Spinal cord (tissue), 3 donors: ENCODE measurements around a stretch of chr9.

DNA sequence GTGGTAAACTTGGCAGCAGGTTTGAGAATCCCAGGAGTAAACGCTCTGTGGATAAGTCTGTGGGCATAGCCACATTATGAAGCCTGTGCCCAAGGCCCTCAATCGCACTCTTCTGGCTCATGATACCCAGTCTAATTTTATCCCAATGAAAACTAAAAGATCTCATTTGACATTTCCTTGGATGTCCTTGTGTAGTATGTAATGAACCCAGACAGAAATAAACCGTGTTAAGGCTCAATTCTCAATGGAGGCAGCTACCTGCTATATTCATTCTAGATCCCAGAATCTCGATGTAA lies 372.8 kb upstream of the MPDZ start:
- PRO-cap: no peak
- RAMPAGE, long total RNA: no peak

DNA sequence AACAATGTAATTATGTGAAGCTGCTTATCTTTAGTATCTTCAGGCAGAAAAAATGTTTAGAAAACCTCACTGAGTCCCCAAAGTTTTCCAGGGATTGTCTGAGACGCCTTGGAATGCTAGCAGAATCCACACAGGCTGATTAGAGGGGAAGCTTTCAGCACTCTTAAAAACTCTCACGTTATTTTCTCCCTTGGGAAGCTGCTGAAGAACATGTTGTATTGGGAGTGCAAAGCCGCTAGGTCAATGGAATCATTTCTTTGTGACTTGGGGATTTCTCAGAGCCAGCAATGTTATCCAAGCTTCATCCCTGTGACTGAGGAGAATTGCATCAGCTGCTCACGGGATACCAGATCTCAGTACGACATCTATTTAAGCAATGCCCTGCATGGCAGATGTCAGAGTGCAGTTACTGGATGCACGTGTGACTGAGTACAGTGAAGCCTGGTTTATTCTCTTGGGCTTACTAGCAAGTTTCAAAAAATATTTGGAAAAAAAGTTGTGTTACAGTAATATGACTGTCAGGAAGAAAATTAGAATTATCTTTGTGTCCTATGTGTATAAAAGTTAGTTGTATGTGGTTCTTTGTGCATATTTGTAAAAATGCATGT lies 426.5 kb upstream of the MPDZ start:
- PRO-cap: no peak
- RAMPAGE, long total RNA: no peak

- PRO-cap: no peak
- RAMPAGE, long total RNA: no peak
Observed at GRCh38 chr9:14236460-14236792, 77.5 kb downstream of the NFIB start.

DNA sequence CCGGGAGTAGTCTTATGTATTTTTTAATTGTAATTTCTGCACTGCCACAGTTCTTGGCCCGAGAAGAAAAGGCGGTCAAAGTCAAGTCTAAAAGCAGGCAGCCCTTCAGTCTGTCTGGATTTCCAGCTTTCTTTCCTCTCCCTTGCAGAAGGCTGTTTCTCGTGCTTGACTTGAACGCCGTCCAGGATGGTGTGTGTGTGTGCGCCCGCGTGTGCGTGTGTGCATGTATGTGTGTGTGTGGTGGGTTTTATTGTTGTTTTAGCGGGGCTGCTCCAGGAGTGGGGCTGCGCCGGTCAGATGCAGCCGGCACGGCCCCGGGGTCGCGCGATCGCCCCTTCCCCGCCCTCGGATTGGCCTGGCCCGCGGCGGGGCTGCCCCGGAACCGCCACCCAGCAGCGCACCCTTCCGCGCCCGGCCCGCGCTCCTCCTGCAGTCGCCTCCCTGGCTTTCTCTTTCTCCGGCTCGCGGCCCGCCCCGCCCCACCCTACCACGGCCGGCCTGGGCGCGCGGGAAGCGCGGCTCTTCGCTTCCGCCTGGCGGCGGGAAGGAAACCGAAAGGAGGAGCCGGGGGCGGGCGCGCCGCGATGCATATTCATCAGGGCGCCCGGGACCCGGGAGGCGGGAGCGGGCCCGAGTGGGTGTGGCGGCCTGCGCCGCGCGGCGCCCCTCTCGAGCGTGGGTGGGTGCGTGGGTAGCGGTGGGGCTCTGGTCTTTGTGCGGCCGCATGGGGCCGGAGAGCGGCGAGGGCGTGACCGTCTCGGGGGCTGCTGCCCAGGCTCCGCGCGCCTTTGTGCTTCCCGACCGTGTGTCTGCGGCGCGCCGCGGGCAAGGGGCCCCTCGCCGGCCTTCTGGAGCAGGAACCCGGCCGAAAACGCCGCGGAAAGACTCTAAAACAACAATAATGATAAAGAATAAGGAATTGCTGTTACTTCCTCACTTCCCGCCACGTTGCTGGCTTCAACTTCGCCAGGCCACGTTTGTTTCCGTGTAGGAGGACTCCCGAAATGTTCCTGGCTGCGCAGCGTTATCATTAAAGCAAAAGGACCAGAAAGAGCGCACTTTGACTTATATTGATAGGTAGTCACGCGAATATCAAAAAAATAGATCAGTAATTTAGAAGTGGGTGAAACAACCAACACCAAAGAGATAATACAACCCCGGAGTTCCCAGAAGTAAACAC lies 8.6 kb upstream of the NFIB start:
- PRO-cap: no peak
- RAMPAGE, long total RNA: no peak

DNA sequence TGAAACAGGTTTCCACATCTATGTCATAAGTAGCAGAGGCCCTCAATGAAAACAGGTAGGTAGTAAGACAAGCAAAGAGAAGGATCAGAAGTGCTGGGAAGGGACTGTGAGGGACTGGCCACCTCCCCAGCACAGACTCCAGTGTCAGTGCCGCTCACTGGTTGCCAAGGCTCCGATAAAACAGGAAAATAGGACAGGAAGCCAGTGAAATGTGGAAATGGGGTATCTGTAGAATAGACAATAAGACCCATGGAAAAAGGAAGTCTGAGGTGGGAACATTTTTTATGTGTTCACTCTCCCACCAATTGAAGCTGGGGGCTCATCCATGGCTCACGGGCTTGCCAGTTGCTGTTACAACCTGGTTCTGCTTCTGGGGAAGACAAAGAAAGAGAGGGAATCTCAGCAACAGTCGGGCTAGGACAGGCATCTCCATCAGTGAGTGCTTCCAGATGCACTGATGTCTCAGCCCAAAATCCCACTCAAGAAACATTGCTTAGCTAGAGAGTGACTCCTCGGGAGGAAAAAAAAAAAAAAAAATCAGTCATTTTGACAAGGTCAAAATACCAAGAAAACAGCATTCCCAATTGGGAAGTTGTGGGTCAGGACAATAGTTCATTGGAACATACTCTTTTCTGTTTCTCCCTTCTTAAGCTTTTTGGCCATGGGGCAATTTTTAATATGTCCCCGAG lies 27.6 kb upstream of the NFIB start:
- PRO-cap: no peak
- RAMPAGE, long total RNA: no peak

GRCh38 chr9:14647563-14648458 lies 45.4 kb downstream of the ZDHHC21 start:
- PRO-cap: no peak
- RAMPAGE, long total RNA: no peak

- PRO-cap: no peak
- RAMPAGE, long total RNA: no peak
Observed at GRCh38 chr9:15298762-15300146, 7.8 kb downstream of the TTC39B start.

DNA sequence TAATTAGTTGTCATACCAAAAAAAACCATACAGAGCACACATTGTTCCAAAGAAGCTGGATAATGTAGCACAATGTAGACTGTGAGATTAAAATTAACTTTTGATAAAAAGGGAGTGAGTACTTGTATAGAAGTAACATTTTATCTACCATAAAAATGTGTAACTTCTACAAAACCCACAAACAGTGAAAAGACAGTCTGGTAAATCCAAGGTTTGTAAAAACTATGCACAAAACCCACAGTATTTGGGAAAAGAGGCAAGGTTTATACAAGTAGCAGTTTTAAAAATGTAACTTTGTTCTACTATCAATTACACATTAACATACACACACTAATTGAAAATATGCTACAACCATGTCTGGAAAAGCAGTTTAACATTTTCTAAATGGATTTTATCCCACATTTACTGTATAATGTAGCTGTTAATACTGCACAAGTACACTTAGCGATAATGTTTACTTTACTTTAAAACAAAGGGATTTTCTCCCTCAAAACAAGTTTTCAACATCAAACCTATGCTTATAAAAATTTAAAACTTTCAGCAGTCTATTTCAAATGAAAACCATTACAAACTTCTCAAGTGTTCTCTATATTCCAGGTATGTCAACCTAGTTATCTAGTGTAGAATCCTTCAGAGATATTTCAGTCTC lies 42.4 kb downstream of the SNAPC3 start:
- PRO-cap: no peak
- RAMPAGE, long total RNA: no peak

DNA sequence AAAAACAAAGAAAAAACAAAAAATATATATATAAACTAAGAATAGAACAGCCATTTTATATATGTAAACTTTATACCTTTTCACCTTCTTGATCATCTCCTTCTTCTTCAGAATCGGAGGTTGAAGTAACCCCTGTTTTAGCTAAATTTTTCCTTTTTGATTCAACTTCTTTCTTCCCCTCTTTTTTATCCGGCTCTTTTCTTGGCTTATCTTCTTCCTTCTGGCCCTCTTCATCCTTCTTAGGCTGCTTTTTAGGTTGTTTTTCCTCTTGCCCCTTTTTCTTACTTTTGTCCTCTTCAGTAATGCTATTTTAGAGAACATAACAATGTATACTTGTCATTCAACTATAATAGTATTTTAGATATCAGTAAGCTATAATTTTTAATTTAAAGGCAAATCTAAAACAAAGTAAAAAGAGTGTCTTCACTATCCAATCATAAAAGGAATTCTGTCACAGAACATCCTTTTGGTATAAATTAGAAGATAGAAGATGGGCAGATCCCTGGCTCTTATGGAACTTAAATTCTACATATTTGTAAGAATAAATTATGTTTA lies 36.8 kb downstream of the PSIP1 start:
- PRO-cap: no peak
- RAMPAGE, long total RNA: no peak

DNA sequence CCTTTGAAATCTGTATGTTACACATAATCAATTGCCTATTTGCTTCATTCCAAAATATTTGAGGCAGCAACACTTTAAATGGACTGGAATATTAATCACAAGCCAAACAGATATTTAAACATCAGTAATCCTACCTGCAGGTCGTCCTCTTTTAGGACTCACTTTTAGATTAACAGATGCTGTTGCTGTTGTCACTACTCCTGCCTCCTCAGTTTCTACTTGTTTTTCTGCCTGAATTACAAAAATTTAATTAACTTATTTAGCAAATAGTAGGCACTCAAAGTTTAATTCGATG lies 31.4 kb downstream of the PSIP1 start:
- PRO-cap: no peak
- RAMPAGE, long total RNA: no peak

DNA sequence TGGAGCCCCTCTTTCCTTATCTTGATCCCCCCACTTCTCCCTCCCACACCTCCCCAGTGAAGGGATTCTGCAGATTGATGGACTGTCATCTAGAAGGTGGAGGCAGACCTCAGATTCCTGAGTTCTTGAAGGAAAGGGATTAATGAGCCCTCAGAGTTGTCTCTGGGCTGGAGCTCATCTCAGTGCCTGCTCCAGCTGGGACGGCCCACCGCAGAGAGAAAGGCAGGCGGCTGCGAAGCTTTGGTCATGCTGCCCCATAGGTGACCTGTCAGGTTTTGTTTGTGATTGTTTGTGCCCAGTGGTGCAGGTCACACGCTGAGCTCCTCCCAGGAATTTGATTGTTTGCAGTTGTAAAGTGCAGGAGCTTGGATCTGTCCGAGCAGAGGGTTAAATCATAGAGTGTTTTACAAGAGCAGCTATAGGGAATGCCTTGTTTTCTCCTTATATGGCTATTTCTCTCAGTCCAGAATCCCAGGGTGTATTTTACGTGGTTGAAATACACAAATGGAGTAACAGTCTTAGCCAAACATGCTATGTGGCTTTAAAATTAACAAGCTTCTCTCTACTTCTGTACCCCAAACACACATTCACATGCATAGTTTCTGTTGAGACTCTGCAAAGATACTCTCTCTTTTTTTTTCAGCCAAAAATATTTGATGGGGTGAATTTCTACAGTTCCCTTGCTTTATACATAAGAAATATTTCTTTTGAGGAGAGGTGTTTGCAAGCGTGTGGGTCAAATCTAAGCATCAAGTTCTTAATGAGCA lies 487.6 kb downstream of the CCDC171 start:
- PRO-cap: no peak
- RAMPAGE, long total RNA: no peak

DNA sequence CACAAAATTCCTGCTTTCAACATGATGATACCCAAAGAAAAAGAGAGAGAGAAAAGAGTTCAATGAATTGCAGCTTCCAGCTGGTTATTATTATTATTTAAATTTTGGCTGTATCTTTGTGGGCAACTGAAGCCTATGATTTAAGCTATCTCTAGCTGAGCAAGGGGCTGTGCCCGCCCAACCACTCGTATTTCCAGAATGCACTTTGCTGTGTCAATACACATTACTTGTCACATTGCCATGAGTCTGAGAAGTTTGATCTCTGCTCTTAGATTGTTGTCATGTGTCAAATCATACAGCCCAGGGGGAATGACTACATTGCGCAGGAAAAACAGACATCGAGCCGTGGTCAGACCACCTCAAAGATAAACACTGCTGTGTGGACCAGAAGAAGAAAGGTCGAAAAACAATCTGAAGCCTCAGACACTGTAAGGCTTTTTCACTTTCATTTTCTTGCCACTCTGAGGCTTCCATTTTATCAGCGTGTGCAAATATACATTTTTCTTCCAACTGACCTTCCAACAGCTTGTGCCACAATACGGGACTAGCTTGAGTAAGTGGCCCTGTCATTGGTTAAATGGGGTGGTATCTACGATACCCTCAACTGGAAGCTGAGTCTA lies 603.2 kb downstream of the BNC2 start:
- PRO-cap: no peak
- RAMPAGE, long total RNA: no peak

DNA sequence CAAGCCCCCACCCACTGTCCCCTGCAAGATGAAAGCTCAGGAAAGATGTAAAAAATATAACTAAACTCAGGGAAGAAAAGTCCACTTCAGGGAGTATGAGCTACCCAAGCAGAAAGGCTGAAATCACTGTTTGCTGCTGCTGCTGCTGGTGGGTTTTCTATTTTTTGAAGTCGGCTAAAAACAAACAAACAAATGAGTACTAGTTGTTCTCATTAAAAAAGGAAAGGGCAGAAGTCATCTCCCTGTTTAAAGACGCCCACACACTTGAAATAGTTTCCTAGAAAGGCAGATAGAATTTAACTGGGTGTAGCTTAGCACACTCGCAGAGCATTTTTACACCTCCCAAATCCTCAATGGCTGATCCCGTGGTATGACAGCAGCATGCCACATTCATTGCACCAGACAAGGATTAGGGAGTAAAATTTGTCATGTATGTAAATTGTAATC lies 602.6 kb downstream of the BNC2 start:
- PRO-cap: no peak
- RAMPAGE, long total RNA: no peak

DNA sequence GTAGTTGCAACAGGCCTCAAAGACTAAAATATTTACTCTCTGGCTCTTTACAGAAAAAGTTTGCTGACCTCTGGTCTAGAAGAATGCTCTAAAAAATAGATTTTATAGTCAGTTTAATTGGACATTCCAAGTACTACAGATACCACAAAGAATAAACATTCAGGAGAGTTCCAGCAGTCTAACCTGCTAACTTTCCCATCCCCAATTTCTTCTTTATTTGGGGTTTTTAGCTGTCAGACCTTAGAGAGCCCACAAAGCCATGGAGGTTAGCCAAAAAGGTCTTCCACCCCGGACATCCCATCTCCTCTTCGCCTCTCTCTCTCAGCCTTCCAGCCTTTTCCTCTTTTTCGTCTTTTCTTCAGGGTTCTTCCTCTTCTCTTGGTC lies 588.0 kb downstream of the BNC2 start:
- PRO-cap: no peak
- RAMPAGE, long total RNA: no peak

DNA sequence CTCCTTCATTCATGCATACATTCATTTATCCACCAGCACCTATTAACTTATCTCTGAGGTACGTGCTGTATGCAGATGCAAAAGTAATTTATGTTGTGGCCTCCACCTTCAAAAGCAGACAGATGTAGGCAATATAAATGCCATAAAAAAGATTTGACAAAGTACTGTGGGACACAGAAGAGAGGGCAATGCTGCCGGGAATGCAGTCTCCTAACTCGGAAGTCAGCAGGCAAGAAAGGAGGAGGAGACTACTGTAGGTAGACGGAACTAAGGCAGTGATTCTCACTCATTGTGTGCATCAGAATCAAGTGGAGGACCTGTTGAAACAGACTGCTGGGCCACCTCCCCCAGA lies 310.7 kb downstream of the BNC2 start:
- PRO-cap: no peak
- RAMPAGE, long total RNA: no peak

DNA sequence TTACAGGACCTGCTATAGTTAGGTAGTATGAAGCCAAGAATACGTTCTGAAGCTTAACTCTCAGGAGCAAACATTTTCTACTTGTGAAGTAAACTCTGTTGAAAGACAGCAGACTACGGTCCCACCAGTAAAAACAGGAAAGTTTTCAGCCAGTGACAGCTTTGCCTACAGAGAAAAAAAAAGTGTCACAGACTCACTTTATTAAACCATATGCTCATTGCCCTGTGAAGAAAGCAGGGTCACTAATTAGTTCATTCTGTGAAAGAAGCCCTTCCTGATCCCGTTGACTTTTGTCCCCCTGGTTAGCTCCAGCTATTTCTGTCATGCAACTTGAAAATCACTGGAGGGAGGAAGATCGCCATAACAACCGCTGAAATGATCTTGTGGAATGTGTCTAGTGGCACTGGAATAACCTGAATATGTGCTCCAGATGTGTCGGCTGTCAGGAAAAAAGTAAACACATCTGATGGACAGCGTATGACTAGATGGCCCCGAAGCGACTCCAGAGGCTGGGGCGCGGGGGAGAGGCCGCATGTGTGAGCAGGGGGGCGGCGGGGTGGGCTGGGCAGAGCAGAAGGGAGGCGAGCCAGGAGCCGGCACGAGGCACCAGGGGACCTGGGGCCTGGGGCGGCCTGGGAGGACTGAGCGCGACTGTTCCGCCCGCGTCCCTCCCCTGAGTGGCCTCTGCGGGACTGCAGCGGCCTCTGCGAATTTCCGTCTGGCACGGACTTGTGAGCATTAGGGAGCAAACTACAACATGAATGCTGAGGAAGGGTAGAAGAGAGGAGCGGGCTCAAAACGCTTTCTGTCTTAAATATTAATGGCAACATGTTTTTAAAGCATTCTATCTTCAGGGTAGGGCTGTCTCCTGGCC lies 41.8 kb downstream of the BNC2 start:
- PRO-cap: no peak
- RAMPAGE, long total RNA: no peak

DNA sequence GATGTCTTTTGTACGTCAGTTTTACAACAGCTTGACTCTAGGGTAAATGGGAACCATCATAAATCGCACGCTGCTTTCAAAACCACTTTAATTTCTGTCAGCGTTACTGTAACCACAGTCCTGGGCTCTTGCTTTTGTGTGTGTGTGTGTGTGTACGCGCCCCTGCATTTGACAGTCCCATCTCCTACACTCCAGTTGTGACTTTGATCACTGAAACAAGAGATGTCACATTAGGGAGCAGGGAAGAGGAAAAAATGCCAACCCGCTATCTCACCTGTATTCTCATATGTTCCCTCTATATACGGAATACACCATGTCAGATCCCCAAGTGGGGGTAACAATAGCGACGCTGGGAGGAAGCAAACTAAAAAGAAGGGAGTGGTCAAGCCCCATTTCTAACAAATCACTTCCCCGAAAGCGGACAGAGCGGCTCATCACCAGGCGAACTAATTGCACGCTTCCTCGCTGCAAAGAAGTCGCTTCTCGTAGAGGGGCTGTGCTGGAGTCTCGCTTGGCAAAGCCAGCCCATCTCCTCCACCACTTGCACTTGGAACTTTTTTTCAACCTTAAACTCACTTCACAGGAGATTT lies 1.1 kb downstream of the BNC2 start:
- PRO-cap: no peak
- RAMPAGE, long total RNA: no peak

DNA sequence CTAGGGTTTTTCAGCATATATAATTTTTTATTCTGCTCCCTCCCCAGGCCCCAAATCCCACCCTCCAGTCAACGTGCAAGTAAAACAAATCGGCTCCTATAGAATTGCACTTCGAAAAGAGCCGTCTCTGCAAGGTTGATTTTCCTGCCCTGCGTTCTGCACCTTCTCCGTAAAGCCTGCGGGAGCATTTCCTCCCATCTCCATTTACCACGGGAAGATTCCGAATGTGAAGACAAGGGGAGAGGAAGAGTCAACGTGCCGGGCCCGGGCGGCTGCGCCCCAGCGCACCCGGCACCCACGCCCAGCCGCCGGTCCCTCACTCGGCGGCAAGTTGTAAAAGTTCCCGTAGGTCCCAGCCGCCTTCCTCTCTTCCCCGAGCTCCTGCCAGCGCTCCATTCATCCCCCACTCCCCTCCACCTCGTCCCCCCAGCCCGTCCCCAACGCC lies 576 bp downstream of the BNC2 start:
- PRO-cap: no peak
- RAMPAGE, long total RNA: no peak

DNA sequence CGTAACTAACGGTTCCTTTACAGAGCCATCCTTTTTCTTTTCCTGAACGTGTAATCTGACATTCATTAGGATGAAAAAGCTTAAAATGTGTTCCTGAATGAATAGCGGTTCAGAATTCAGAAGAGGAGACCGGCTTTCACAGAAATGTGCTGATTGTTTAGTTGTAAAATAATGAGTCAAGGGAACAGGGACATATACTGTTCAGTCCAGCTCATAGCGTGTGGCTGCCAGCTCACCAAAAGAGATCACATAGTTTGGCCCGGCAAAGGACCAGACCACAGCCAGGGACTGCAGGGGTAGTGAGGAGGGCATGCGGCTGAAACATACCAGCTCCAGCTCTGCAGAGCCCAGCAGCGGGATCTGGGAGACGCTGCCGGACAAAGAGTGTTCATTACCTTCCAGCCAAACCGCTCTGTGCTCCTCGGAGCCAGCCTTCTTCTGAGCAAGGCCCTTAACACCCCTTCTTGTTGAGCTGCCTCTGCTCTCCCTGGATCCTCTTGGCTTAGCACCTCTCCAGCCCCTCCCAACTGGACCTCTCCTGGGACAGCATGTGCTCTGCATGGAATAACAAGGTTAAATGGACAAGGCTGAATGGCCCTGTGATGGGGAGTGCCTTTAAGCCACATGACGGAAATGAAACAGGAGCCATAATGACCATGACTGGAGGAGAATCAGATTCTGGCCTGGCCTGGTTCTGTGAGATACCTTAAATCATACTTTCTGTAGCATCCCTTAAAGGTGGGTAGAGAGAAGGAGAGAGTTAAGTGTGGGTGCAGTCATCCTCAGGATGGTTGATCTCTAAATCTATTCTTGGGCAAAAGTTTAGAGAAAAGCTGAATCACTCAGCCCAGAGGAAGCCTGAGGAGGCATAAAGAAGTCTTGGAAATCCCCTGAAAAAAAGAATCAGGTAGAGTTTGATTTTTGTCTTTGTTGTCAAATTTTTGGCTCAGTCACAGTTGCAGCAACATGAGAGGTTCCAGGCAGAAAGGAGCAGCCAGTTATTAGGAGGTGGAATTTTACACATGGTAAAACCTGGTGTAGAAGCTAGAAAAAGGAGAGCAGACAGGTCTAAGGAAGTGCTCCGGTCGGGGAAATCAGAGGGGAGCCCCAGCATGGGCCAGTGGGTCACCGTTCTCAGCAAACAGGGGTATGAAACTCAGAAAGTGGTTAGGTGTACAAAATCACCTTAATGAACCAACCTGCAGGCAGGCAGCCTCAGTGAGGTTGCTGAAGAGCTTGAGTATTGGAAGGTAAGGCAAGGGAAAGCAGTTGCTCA lies 116.5 kb upstream of the CNTLN start:
- PRO-cap: no peak
- RAMPAGE, long total RNA: no peak

DNA sequence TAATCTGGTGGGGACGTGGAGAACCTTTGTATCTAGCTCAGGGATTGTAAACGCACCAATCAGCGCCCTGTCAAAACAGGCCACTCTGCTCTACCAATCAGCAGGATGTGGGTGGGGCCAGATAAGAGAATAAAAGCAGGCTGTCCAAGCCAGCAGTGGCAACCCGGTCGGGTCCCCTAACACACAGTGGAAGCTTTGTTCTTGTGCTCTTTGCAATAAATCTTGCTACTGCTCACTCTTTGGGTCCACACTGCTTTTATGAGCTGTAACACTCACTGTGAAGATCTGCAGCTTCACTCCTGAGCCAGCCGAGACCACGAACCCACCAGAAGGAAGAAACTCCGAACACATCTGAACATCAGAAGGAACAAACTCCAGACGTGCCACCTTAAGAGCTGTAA lies 61.2 kb upstream of the CNTLN start:
- PRO-cap: no peak
- RAMPAGE, long total RNA: no peak